ENCODE measurements around a stretch of chr5.

DNA sequence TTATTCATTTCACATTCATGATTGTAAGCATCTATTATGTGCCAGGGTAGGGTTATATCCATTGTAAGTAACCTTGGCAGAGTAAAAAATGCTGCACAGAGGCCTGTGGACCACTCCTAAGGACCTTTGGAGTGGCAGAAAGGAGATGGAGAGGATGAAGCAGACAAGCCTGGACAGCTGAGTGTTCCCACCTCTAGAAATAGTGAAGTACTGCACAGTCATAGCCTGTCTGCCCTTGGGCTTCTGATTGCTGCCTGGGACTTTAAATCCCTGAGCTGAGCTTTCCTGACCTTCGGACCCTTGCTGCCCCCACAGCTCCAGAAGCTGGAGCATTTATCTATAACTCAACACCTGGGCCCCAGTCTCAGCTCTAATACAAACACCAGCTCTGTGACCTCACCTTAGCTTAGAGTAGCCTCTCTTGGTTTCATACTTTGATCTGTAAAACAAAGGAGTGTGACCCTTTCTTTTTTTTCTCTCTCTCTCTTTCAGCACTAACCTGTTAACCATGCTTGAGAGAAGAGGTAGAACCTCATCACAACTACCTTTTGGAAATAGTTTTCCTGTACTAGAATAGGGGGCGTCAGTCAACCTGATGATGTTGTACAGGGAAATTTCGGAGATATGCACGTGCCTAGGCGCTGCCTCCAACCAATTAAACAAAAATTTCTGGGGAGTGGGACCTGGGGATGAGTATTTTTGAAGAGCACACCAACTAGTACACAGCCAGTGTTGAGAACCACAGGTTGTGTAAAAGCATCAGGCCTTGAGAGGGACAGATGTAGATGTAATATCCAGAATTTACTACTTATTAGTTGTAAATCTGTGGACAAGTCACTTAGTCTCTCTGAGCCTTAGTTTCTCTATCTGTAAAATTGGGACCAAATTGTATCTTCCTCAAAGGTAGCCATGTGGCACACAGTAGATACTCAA lies 25.4 kb upstream of the ELL2 start:
- PRO-cap, 8 experiments, result no peak in any of the 8 experiments

DNA sequence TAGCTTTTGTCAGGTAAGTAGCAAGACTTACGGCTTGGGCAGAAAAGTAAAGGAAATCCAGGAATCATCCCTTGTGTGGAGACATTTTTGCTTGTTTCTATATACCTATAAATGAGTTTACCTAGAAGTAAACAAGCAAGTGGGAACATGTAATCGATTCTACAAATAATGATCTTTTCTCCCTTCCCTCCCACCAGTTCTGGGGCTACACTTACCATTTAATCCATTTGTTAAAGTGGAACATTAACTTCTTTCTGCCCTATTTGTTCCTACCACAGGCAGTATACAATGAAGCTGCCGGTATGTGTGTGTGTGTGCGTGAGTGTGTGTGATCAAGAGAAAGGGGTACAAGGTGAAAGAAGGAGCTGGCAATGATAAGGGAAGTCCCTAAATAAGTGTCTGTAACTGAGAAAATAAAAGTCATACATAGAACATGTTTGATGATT lies 26.4 kb upstream of the ELL2 start:
- PRO-cap, 8 experiments, result no peak in any of the 8 experiments

DNA sequence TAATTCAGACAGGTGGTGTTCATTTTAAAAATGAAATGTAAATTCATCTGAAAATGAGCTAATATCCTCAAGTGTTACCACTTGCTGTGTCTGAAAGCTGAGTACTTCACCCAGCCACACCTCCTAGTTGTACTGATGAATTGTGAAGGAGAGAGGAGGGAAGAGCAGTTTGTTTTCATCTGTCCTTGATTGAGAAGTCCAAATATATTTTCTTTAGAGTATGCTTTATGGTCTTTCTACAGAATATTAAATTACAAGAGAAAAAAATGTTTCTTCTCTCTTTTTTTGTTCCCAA lies 165.7 kb upstream of the ELL2 start:
- PRO-cap, 8 experiments, result no peak in any of the 8 experiments

DNA sequence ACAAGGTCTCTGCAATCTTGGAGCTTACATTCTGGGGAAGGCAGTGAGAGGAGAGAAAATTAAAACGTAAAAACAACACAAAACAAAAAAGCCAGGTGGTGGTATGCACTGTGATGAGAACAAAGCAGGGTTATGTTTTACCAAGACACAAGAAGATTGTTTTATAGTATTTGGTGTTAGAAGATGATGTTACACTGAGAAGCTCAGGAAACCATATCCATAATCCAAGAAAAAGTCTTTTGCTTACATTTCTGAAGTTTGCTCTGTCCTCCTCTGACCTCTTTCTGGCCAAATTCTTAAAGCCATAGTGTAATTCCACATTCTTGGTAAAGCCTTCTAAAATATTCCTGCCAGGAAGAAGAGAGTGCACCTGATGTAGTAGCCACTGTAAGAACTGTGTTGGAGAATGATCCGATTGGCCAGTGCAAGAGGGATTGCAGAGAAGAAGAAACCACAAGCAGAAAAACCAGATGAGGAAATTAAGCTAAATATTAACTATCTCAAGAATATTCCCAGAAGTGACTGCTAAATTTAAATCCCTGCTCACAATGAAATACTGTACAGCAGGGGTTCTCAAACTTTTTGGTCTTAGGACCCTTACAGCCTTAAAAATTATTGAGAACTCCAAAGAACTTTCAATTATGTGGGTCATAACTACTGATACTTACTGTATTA lies 218.3 kb downstream of the PCSK1 start:
- PRO-cap, 8 experiments, result no peak in any of the 8 experiments

- PRO-cap, 8 experiments, result no peak in any of the 8 experiments
These were observed 187.5 kb downstream of the PCSK1 start for GRCh38 chr5:96245327-96246081.

DNA sequence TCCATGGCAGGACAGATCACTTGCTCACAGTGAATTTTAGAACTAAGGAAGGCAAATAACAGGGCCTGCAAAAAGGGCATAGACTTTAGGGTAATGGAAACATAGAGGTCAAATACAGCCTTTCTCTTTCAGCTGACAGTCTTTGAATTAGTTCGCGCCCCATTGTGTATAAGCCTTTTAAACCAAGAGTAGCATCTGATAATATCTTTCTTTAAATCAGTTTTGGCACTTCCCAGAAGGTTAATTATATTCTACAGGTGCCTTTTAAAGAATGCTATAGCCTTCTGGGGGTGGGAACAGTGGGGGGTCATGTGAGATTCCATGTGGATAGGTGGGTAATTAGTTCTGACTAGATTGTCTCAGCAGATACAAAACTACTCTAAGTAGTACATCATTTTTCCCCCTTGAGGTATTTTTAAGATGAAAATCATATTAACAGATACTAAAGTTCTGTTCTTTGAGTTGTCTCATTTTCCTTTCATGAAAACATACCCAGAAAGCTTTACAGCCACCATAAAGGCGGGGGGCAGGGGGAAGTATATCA lies 4.4 kb downstream of the CAST start:
- PRO-cap, 8 experiments, result peak in 3 of 8 experiments; most common plus-strand start position 282 of the sequence (in 3)

DNA sequence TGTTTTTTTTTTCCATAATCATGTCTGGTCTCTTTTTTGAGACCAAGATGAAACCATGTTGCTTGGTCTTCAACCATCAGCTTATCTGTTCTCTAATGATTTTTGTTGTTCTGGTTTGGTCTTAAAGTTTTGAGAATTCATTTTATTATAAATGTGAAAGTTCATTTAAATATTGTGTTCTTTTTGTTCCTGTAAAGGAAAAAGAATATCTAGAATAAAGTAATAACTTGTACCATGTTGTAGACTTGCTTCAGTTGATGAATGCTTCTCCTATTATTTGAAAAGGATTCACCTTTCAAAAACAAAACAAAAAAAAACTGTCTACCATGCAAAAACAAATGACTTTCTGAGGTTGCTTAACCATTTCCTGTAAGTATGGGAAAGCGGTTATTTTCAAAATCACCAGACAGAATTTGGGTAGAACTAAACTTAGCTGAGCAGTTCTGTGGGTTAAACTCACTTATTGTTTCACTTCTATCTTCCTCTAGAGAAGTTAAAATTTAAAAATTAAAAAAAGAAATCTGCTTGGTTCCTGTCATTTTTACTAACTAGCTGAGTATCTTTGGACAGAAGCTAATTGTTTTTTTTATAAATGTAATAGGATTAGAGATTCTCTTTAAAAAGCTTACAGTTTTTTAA lies 25.1 kb downstream of the LNPEP start:
- PRO-cap, 8 experiments, result no peak in any of the 8 experiments

DNA sequence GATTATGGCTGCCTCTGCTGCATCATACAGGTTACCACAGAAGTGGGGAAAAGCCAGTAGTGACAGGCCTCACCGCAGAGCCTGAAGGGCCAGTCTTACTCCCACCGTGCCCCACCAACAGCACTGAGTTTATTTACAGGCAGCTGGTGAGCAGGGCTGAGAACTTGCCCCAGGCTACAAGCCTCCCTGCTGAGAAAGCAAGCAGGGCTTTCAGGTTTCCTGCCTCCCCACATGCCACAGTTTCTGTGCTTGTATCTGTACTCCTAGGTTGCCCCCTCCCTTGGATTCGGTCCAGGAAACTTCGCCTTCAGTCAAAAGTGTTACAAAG lies 10.0 kb upstream of the RIOK2 start:
- PRO-cap, 8 experiments, result no peak in any of the 8 experiments

- PRO-cap, 8 experiments, result no peak in any of the 8 experiments
These were observed 475.2 kb upstream of the RGMB start for GRCh38 chr5:98298273-98298558.

DNA sequence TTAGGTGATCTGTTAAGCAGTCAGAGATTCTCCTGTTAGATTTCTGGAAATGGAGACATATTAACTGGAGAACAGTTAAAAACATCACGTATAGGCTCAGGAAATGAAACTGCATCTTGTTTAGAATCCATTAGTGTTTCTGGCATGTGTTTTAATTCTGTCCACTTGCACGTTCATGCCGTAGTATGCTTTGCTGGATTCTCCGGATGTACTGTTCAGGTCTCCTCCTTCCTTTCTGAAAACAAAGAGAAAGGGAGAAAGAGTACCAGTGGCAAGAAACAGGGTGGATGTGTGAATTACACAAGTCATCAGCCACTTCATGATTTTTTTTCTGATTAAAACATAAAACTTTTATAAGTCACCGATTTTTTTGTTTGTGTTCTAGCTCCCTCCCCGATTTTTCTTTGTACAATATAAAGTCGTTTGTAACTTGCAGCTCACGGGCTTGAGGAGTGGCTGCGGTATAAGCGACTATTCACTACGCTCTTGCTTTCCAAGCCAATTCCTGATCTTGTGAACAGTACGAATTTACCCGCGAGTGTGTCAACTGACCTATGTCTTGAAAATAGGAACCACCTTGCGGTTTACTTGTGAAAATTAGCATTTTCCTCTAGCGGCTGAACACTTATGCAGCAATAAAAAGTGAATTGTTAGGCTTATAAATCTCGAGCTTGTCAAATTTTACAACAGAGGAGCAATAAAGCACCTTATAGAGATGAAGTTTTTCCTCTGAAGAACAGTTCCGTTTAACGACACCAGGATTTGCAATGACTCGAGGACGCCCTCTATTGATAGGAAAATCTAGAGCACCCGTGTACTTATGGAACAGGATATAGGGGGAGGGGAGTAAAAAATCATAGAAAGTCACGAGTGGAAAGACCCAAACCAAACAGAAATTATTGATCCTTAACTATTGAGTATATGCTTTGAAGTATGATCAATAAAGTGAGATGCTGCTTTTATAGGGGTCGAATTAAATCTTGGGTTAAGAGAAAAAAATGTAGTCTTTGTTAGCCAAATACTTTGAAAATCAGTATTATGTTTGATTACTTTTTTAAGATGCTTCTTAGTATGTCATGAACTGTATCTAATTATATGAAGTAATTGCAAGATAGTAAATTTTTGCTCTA lies 2.1 kb upstream of the RGMB start:
- PRO-cap, 8 experiments, result no peak in any of the 8 experiments

- PRO-cap, 8 experiments, result peak in 8 of 8 experiments; most common plus-strand start chr5:98774557 (in 2); most common minus-strand start chr5:98774451 (in 8)
These were observed 732 bp downstream of the RGMB start for GRCh38 chr5:98774024-98774765.

DNA sequence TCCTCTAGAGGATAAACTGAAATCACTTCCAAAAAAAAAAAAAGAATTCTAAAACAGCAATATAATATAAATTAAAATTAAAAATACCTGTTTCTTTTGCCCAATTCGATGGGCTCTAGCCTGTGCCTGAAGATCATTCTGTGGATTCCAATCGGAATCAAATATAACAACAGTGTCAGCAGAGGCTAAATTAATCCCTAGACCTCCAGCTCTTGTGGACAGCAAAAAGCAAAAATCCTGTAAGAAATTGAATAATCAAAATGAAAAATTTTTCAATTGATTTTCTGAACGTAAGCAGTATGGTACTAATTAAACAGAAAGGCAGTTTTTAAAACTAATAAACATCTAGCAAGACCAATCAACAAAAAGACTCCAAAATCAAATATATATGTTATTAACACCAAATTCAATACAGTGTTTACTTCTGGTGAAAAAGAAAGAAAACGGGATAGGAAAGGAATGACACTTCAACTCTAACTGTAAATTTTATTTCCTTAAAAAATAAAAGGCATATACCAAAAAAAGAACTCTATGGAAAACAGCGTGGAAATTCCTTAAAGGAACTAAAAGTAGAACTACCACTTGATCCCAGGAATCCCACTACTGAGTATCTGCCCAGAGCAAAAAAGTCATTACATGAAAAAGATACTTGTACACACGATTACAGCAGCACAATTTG lies 45.7 kb downstream of the CHD1 start:
- PRO-cap, 8 experiments, result no peak in any of the 8 experiments

- PRO-cap, 8 experiments, result peak in 8 of 8 experiments; most common plus-strand start chr5:98928537 (in 8); most common minus-strand start chr5:98927864 (in 4)
These were observed 871 bp downstream of the CHD1 start for GRCh38 chr5:98927685-98928587.

GRCh38 chr5:98947553-98947810 lies 18.7 kb upstream of the CHD1 start:
- PRO-cap, 8 experiments, result no peak in any of the 8 experiments

- PRO-cap, 8 experiments, result no peak in any of the 8 experiments
These were observed 75.7 kb downstream of the ST8SIA4 start for GRCh38 chr5:100827155-100828002.

GRCh38 chr5:100841639-100842013 lies 61.5 kb downstream of the ST8SIA4 start:
- PRO-cap, 8 experiments, result no peak in any of the 8 experiments

DNA sequence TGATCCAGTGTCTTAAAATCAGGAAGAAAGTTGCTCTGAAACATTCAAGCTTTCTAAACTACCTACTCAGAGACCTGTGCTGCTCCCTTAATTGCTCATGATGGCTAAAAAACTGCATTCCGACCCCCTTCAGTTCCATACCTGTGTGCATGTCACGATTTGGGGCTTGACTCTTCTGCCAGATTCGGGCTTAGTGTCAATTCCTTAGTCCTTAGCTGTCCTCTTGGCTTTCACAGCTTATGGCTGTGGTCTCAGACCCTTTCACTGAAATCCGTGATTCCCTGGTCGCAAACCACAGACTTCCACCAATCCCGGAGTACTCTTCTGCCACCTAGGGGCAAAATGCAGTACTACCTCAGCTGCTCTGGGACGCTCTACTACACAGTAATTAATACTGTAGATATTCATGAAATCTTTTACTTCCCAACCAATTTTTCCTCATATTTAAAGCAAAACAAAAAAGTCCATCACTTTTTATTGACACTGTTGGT lies 617.6 kb downstream of the SLCO4C1 start:
- PRO-cap, 8 experiments, result no peak in any of the 8 experiments

DNA sequence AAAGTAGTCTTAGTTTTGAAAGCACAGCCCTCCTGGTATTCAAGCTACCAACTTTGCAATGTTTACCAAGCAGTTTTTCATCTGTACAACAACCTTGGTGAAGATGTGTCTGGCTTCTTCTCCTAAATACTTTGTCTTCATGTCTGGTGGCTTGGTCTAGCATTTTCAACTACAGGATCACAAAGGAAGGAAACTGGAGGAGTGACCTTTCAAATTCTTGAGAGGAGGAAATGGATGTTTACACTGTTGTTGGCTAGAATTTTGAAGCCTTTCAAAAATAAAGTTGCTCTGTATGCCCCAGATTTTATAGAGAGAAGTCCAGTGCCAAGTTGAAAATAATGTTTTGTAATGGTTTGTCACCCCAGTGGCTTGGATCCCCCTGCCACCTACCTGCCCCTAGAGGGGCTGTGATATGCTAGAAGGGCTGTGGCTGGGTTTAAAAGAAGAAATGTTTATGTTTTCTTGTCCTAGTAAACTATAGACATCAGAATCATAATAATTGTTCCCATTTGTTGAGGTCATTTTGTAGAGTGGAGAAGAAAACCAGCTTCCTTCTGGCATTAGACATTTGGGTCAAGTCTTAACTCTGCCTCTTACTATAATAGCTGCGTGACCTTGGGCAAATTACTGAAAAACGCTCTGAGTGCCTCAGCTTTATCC lies 16.5 kb downstream of the PAM start:
- PRO-cap, 8 experiments, result no peak in any of the 8 experiments

GRCh38 chr5:103118480-103118689 lies 1.6 kb downstream of the GIN1 start:
- PRO-cap, 8 experiments, result no peak in any of the 8 experiments

DNA sequence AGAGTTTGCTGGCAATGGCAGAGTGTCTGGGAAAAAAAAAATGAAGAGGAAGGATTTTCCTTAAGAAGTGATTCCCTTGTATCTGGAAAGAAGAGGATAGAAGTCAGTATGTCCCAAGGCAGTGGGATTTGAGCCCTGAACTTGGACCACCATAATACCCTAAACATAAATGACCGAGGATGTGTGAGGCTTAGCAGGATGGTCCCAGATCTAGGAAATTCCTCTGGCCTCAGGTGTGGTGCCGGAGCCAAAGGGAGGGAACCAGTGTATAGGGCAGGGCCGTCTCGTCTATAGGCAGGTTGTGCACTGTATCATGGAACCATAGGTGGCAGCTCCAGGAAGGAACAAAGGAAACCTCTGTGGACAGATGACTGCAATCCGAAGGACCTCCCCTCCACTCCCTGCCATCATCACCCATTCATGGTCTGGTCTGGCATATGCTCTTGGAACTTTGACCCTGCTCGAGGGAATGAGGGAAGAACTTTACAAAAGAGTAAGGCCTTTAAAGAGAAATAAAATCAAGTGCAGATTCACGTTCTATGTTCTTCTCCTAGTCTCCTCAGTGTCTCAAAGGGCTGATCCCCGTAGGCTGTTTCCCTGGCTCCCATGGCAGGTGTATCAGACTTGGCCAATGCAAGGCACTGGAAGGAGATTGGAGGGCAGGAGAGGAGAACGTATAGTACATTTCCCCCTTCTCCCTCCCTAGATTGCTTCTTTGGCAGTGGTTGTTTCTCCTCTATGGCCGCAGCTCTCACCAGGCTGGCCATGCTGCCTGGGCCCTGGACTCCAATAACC lies 2.8 kb upstream of the MACIR start:
- PRO-cap, 8 experiments, result no peak in any of the 8 experiments

All from peripheral blood mononuclear cell (primary cell).